Cardiac muscle cell (in vitro differentiated cells and primary cell): Measurements from ENCODE around the gene LARP4.

DNA sequence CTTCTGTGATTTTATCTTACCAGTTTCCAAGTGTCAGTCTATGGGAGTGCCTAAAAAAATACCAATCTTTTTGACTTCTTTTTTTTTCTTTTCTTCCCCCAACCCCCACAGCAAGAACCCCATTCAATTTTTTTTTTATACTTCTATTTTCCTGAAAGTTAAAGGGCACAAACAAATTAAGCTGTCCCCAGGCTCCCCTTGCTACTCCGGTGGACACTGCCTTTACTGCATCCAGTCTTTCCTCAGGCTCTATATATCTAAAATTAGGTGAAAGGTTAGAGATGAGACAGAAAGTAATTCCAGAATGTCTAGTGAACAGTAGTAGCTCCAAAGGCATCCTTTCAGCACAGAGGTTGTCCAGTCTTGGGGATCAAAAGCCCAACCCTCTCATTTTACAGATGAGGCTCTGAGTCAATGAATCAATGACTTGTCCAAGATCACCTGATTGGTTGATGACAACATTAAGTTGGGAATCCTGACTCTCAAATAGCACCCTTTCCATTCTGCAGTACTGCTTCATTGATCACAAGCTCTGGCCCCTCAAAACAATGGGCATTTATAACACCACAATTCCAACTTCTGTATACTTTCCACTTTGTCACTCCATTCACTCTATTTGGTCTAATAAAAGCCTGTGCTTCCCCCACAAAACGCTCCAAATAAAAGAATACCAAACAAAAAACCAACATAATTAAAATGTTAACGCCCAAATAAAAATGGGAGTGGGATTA, 6.0 kb downstream of the LIMA1 start:
- RAMPAGE, long total RNA = no peak
- RRBS = no CpG with 5 or more reads among the region's 3 CpGs

GRCh38 chr12:50390190-50390501, 6.3 kb downstream of the FAM186A start:
- RAMPAGE, long total RNA = no peak
- RRBS = no CpG with 5 or more reads among the region's 3 CpGs

DNA sequence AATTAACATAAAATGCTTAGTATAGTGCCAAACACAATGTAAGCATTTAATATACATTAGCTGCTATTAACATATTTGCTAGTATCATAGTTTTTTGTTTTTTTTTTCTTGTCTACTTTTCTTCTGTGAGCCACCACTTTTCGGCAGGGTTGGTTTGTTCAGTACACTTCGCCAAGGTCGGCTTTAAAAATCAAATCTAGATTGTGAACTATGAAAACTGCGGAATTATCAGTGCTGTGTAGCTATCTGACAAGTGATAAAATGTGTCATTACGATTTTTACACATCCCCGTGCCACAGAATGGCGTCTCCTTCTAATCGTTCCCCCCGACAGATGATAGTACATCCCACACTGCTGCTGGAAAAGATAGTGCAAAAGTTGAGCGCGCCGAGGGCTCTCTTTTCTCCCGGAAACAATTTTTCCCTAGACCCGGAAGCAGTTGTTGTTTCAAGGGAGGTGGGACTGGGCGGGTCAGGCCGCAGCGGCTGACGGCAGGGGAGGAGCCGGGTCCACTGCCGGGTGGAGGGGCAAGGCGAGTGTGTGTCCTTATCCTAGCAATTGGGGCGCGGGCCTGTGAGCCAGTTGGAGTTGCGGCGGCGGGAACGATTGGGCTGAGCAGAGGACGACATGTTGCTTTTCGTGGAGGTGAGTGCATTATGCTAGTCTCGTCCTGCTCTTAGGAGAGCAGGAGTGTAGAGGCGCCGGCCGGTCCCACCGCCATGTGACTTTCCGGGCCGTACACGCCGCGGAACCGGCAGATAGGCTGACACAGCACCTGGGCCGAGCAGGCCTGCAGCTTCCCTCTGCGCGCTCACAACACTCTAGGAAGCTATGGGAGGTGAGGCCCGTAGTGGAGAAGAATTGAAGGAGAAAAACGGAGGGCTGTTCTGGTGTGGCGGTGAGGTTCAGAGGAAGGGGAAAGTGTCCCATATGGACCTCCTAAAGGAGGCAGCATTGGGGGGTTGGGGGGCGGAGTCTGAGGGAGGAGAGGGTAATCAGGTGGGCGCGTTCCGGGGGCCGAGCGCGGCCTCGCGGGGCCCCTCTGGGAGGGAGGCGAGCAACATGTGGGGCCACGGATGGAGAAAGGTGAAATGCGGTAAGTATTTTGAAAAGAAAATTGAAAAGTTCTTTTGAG, at the start of gene LARP4:
TSS of gene LARP4 (plus strand) at position 502 of the 1,135 bp plus-strand sequence.
- RAMPAGE, long total RNA = start-site peak on the plus strand centred at position 550 of the sequence, 152 bp wide, 444 and 384 reads in 2 replicates; start-site peak on the plus strand centred at position 1,032 of the sequence, 43 bp wide, 258 and 252 reads in 2 replicates
- RRBS = 2% methylated on average over 5 of the region's 58 CpGs

DNA sequence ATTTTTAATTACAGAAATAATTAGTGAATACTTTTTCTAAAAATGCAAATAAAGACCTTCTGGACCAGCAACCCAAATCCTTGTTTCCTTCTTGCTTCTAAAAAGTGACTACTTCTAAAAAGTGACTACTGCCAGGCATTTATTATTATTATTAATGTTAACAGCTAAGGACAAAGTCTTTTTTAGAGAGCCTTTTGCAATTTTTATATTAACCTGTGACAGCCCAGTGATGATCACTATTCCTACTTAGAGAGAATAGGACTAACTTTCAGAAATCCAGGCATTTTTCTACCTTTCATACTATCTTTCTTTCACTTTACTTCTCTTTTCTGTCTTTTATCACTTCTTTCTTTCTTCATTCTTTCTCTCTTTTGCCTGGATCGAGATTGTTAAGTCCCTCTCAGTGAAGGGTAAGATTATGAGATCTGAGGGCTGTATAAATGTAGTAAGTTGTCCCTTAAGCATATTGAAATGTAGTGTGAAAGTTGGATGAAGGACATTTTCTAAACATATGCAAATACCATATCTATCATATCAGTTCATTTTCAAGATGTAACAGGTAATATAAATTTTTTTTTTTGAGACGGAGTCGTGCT, 48.3 kb upstream of the DIP2B start:
- RAMPAGE, long total RNA = no peak
- RRBS = no CpG with 5 or more reads among the region's 3 CpGs

GRCh38 chr12:50475502-50475987, 29.2 kb upstream of the DIP2B start:
- RAMPAGE, long total RNA = no peak
- RRBS = no CpG with 5 or more reads among the region's 9 CpGs

DNA sequence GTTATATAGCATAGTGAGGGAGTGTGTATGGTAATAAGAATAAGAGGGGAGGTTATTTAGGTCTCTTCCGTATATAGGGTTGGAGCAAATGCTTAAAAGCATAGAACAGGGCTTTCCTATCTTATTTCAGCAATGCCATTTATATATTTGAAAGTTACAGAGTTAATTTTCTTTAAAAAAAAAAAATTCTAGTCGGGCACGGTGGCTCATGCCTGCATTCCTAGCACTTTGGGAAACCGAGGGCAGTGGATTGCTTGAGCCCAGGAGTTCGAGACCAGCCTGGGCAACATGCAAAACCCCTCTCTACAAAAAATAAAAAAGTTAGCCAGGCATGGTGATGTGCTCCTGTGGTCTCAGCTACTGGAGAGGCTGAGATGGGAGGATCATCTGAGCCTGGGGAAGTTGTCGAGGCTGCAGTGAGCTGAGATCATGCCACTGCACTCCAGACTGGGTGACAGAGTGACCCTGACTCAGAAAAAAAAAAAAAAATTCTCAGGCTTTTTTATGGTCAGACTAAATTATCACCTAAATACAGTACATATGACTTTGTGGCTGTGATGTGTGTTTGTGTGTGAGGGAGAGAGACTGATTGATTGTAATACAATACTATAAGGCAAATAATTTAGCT, 57.6 kb downstream of the DIP2B start:
- RAMPAGE, long total RNA = no peak
- RRBS = no CpG with 5 or more reads among the region's 6 CpGs

DNA sequence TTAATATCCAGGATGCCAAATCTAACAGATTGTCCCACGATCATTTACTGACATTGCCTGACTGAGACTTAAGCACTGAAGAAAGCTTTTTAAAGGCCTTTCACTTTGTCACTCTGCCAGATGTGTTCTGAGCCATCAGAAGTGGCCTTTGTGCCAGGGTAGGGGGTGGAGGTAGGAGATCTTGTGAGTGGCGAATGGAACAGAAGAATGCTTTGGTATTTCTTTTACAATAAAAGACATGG, 117.1 kb downstream of the DIP2B start:
- RAMPAGE, long total RNA = no peak
- RRBS = no CpG with 5 or more reads among the region's 2 CpGs

DNA sequence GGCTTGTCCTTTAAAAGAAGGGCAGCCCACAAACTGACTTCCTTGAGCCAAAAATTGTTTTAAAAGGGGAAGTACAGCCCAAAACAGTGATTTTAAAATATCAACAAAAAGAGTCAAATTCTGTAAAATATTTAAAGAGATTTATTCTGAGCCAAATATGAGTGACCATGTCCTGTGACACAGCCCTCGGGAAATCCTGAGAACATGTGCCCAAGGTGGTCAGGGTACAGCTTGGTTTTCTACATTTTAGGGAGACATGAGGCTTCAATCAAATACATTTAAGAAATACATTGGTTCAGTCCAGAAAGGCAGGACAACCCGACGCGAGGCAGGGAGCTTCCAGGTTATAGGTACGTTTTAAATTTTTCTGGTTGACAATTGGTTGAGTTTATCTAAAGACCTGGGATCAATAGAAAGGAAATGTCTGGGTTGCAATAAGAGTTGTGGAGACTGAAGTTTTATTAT, 1.1 kb upstream of the METTL7A start:
- RAMPAGE, long total RNA = no peak
- RRBS = no CpG with 5 or more reads among the region's 5 CpGs

GRCh38 chr12:50926545-50926855, 1.7 kb downstream of the METTL7A start:
- RAMPAGE, long total RNA = no peak
- RRBS = no CpG with 5 or more reads among the region's 1 CpG

GRCh38 chr12:50932498-50933467, 8.0 kb downstream of the METTL7A start:
- RAMPAGE, long total RNA = no peak
- RRBS = no CpG with 5 or more reads among the region's 3 CpGs

GRCh38 chr12:51026455-51026895, 291 bp upstream of the SLC11A2 start:
- RAMPAGE, long total RNA = no peak
- RRBS = under 1% methylated on average over 8 of the region's 27 CpGs

DNA sequence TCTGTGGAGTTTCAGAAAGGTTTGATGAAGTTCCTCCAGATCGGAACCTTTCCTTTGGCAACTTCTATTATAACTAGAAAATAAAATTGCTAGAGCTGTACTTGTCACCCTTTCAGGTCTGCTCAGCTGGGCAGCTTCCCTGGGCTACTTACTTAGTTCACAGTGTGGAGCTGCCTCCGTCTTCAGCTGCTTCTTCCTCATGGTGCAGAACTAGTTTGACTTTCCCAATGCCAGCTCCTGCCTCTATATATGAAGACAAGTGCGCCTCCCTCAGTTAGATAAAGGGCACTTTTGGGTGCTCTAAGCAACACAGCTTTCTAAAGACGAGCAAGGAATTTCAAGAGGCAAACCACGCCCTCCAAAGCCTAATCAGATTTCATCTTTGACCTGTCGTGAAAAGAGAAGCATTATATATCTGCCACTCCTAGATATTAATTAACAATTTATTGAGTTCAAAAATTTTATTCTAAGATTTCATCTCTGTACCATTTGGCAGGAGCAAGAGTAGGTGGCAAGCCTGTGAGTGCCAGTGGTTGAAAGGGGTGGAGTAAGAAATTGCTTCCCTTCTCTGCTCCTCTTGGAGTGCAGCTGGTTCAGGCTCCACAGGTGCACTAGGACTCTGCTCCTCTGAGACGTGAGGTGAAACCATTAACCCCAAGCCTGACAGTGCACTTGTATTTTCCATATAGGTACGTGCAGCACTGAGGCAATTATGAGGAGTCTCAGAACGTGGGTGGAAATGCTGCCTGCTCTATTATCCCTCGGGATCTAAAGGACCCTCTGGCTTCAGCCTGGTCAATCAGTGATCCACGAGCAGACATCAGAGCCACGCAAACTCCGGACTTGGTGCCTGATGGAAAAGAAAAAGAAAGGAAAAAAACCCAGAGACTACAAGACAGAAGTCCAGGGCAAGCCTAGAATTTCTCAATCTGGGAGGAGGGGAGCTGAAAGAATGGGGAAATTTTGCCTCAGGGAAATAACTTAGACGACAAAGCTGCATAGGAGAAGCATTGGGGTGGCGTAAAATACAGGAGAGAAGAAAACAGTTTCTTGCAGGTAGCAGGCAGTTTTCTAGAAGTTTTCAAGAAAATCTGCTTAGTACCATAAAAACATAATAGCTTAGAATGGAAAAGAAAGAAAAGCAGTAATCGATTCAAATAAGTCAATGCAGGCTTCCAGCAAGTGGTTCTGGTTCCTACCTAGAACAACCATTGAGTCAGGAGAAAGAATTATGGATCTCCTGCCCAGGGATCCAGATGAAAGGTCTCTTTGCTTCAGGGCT, 2.3 kb upstream of the SLC11A2 start:
- RAMPAGE, long total RNA = no peak
- RRBS = no CpG with 5 or more reads among the region's 16 CpGs

DNA sequence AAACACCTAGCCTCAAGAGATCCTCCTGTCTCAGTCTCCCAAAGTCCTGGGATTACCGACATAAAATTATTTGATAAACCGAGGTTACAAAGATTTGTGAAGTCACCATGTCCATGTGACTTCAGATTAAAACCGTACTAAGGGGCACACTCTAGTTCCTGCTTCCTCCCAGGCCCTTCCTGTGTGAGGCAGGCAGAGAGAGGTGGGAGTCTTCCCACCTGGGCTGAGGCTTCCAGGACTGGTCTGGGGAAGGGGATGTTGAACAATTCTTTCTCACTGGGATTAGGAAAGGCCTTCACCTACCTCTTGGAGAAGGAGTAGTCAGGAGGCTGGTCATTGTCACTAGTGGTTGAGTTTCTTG, 1.3 kb downstream of the SMAGP start:
- RAMPAGE, long total RNA = no peak
- RRBS = no CpG with 5 or more reads among the region's 3 CpGs

DNA sequence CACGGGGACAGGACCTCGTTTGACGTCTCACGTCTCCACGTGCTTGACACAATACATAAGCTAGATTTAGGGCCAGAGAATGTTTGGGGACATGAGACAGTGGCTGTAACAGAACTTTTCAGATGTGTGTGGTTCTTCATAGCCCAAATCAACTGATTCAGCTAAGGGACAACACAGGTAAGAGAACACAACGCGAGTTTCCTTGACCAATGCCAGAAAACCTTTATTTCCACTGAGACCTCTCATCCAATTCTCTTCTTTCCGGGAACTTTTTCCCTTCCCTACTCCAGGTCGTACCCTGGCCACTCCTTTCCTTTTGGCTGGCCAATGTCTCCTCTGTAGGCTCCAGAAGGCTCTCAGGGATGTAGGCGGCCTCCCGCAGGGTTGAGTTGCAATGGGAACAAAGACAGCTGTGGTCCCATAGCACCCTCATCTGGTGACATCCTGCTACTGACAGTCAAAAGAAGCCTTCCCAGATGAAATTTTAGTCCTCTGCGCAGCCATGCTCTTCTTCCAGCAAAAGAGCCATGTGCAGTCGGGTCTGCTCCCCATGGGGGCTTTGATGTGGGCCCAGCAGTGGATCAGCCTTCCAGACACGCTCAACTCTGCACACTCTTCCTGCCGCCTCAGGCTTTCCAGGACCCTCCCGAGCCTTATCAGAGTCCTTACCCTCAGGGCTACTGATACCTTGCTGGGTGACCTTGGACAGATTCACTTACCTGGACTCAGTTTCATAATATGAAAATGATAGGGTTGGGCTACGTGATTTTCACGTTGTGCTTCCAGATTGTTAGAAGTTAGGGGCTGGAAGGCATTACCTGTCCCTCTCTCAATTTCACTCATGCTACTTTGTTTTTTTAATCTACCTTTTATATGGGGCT, 5.4 kb upstream of the CELA1 start:
- RAMPAGE, long total RNA = no peak
- RRBS = no CpG with 5 or more reads among the region's 18 CpGs

DNA sequence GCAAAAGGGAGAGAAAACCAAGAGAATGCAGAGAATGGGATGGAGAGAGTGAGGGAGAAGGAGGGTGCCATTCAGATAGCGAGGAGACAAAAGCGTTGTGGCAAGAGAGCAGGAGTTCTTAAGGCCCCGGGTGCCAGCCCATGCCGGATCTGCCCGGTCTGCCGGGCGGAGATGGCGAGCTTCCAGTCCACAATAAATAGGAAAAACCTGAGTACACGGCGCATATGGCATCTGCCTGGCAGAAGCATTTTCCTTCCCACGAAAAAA, 5.2 kb upstream of the TMDD1 start:
- RAMPAGE, long total RNA = no peak
- RRBS = 13% methylated on average over 1 of the region's 11 CpGs

GRCh38 chr12:51821365-51821535, 6.5 kb upstream of the TMDD1 start:
- RAMPAGE, long total RNA = no peak
- RRBS = 4% methylated on average over 9 of the region's 20 CpGs

DNA sequence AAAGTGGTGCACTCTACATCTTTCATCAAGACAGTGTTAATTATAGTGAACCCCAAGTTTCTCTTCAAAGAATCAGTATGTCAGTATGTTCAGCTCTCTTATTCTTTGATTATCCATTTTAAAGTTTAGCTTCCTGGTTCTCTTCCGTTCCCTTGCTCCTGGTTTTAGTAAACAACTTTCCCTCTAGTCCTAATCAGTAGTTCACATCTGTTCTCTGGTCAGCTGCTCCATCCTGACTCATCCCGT, 3.4 kb upstream of the ANKRD33 start:
- RAMPAGE, long total RNA = no peak
- RRBS = no CpG with 5 or more reads among the region's 2 CpGs

DNA sequence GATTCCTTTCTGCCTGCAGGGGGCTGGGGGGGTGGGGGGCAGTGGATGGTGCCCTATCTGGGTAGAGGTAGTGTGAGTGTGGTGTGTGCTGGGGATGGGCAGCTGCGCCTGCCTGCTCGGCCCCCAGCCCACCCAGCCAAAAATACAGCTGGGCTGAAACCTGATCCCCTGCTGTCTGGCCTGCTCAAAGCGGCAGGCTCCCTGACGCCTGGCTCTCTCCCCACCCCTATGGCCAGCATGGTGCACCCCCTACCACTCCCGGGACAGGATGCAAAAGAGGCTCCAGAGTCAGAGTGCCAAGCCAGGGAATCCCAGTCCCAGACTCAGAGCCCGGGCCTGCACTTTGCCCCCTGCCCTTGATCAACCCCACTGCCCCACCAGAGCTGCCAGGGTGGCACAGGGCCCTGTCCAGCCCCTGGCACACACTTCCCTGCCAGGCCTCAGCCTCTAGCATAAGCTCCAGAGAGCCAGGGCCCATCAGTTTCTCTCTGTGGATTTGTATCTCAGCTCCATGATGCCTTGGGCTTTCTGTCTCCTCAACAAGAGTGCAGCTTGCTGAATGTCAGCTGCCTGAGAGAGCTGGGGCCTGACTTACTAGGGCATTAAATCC, 13.7 kb downstream of the ACVRL1 start:
- RAMPAGE, long total RNA = no peak
- RRBS = 35% methylated on average over 2 of the region's 6 CpGs

GRCh38 chr12:51923983-51924518, 16.7 kb downstream of the ACVRL1 start:
- RAMPAGE, long total RNA = no peak
- RRBS = no CpG with 5 or more reads among the region's 15 CpGs

- RAMPAGE, long total RNA = no peak
- RRBS = no CpG with 5 or more reads among the region's 15 CpGs
Measured at GRCh38 chr12:51984614-51985723, 21.8 kb upstream of the TAMALIN start.